Heart (tissue), 3 donors: ENCODE measurements around the genes IZUMO4, AP3D1 and SPPL2B.

- RAMPAGE, long total RNA, 2 experiments, result no peak in any of the 2 experiments
These were observed 8.4 kb downstream of the MOB3A start for GRCh38 chr19:2087538-2088280.

GRCh38 chr19:2096831-2097076, at the start of gene IZUMO4:
Gene IZUMO4, plus strand, starts transcription at chr19:2096915.
- RAMPAGE, long total RNA, 2 experiments, result start-site peak on the plus strand in 1 of 2 experiments, at chr19:2096975-2096987 at its widest, 24 reads per replicate

DNA sequence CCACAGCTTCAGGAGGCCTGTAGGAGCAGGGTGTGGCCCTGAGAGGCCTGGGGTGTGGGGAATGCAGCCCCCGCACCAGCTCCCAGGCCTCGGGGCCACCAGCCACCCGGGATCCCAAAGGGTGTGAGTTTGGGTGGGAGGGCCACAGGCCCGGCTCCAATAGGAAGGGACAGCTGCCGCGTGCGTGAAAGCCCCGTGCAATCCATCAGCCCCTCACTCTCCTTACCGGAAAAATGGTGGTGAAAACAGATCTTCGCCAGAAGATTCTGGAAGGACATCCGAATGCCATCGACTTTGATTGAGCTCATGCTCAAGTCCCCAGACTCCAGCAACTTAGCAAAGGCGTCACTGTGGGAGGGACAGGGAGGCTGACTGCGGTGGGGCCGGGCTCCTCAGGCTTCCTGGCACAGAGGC, 12.2 kb downstream of the IZUMO4 start:
- RAMPAGE, long total RNA, 2 experiments, result no peak in any of the 2 experiments

GRCh38 chr19:2111357-2112145, 14.8 kb downstream of the IZUMO4 start:
- RAMPAGE, long total RNA, 2 experiments, result no peak in any of the 2 experiments

DNA sequence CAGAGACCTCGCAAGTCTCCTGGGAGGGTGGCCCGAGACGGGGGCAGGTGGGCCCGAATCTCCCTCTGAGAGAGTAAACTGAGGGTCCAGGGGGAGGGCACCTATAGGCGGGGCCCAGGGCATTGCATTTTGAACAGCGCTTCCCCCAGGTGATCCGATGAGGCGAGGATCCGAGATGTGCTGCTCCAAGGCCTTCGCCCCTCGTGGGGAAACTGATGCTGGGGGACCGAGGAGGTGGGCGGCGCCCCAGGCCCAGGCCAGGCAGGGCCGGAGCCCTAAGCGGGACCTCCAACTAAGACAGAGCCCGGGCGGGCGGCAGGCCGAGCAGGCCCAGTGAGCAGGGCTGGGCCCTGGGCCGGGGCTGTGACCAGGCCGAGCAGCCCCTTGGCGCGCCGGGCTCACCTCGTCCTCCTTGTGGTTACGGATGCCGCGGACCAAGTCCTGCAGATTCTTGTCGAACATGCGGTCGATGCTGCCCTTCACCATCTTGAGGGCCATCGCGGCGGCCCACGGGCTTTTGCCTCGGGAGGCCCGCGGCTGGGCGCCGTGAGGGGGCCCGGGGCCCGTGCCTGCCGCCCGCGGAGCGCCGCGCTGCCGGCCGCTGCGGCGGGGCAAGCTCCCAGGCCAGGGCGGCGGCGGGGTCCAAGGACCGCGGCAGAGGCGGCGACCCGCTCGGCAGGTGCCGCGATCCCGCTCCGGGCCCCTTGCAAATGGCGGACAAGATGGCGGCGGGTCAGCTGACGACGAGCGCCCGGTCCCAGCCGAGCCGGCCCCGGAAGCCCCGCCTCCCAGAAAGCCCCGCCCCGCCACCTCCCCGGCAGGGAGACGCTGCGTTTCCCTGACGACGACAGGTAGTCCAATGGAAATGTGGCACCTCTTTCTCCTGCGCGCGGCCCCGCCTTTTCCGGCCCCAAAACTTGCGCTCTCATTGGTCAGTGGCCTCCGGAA, at the start of gene AP3D1:
Gene AP3D1 (minus strand): TSS at position 730 of the 948 bp plus-strand sequence.
- RAMPAGE, long total RNA, 2 experiments, result no peak in any of the 2 experiments

DNA sequence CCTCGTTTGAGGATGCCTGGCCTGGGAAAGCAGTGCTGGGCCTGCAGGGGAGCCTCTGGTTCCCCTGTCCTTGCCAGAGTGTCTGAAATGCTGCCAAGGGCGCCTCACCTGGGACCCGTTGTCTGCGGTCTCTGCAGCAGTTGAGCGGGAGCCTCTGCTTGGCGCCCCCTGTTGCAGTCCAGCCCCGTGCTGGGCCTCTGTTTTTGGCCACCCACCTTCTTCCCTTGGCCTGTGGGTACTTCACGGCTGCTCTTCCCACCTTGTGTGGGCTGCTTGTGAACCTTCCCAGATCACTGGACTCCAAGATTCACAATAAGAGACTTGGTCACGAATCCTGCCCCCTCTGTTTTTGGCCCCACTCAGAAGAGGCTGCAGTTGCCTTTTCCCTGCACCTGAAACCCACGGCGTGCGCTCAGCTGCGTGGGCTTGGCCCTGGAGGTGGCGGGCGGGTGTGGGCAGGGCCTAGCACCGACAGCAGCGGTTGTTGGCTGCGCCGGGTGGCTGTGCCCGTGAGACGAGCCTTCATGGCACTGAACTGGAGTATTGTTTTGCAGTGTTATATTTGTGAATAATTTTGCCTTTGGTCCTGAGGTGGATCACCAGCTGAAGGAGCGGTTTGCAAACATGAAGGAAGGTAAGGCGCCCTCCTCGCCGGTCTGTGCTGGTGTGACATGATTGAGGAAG, 33.8 kb downstream of the PLEKHJ1 start:
- RAMPAGE, long total RNA, 2 experiments, result no peak in any of the 2 experiments

DNA sequence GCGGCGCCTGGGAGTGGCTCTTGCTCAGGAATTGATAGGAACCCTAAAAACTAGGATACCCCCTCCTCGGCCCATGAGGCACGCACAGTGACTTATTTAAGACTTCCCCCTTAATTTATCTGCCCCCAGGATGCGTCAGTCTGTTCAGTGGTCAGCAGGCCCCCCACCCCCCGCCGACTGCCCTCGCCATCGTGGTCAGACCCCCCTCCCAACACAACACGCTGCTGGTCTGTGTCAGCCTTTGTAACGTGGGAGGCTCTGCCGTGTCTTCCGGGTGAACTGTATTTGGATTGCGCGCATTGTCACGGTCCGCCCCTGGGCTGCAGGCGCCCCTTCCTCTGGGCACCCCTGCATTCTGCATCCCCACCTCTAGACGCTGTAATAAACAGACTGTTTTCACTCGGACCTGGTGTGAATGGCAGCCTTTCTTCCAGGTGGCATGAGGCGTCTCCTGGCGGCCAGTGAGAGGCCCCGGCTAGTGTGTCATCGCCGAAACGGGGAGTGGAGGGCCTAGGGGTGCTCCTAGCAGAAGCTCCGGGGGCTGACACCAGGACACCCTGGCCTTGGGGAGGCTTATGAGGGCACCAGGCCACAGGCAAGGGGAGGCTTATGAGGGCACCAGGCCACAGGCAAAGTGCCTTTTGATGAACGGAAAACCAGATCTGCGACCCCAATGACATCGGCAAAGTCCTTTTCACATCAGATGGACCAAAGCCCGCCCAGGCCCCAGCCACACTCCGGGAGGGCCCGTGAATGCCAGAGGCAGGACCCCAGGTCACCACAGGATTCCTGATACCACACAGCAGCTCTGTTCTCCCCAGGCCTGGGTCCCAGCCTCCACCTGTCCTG, 3.7 kb downstream of the PLEKHJ1 start:
- RAMPAGE, long total RNA, 2 experiments, result no peak in any of the 2 experiments

DNA sequence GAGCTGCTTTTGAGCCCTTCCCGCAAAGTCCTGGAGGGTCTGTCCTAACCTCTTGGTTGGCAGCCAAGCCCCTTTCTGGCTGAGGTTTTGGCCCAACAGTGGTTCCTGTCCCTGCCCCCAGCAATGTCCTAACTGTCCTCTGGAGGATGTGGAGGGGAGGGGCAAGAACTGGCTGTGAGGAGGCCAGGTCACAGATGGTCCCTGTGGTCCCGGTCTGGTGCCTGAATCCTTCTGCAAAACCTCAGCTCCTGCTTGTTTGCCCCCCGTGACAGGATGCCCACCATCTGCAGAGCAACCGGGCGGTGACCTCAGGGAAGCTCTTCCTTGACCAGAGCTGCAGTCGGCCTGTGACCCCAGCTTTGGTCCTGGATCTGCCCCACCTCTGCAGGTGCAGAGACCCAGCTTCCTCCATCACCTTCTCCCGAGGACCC, 5.9 kb upstream of the PEAK3 start:
- RAMPAGE, long total RNA, 2 experiments, result no peak in any of the 2 experiments

GRCh38 chr19:2328304-2329129, at the start of gene SPPL2B:
Gene SPPL2B, plus strand, starts transcription at chr19:2328684.
- RAMPAGE, long total RNA, 2 experiments, result start-site peak on the minus strand in 2 of 2 experiments, at chr19:2328579-2328591 at its widest, 106 to 462 reads per replicate

DNA sequence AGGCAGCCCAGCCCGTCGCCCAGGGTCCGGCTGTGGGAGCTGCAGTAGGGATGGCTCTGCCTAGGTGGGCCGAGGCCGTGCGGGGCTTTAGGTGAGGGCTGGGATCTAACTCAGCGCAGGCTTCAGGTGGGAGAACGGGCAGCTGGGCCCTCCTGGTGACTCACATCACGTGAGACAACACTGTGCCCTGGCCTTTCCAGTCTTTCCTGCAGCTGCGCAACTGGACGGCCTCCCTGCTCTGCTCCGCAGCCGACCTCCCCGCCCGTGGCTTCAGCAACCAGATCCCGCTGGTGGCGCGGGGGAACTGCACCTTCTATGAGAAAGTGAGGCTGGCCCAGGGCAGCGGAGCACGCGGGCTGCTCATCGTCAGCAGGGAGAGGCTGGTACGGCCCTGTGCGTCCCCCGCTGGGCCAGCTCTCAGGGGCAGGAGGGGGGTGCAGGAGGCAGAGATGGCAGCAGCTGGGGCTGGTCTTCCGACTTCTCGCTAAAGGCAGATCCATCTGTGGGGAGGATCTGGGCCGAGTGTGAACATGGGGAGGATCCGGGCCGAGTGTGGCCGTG, 8.8 kb downstream of the SPPL2B start:
- RAMPAGE, long total RNA, 2 experiments, result no peak in any of the 2 experiments

GRCh38 chr19:2368237-2368631, 8.2 kb downstream of the TMPRSS9 start:
- RAMPAGE, long total RNA, 2 experiments, result no peak in any of the 2 experiments

GRCh38 chr19:2455977-2456506, 717 bp downstream of the LMNB2 start:
- RAMPAGE, long total RNA, 2 experiments, result no peak in any of the 2 experiments

- RAMPAGE, long total RNA, 2 experiments, result no peak in any of the 2 experiments
These were observed 6.4 kb upstream of the LMNB2 start for GRCh38 chr19:2463223-2463468.

DNA sequence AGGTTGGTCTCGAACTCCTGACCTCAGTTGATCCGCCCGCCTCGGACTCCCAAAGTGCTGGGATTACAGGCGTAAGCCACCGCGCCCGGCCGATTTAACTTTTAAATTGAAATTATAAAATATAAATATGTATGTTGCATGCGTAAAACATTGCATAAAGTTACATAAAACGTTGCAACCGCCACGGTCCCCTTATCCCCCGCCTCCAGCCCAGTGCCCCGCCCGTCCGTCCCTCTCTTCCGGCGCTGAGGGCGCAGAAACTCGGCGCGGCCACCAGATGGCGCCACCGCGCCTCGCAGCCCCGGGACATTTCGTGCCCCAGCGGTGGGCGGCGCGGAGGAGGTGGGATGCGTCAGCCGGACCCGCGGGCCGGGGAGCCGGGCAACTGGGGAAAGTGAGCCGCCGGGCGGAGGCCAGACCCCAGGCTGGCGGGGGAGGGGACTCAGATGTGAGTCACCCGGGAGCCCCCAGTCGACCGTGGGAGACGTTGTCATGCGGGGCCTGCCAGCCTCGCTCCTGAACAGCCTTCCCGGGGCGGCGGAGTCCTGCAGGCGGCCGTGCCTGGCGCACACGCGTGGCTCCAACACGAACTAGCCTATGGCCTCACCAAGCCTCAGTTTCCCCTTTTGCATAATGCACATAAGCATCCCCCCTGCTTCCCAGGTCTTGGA, 1.3 kb upstream of the GADD45B start:
- RAMPAGE, long total RNA, 2 experiments, result no peak in any of the 2 experiments

- RAMPAGE, long total RNA, 2 experiments, result no peak in any of the 2 experiments
These were observed 12.8 kb downstream of the GADD45B start for GRCh38 chr19:2488360-2489568.

- RAMPAGE, long total RNA, 2 experiments, result no peak in any of the 2 experiments
These were observed 15.2 kb downstream of the GADD45B start for GRCh38 chr19:2491065-2491649.

DNA sequence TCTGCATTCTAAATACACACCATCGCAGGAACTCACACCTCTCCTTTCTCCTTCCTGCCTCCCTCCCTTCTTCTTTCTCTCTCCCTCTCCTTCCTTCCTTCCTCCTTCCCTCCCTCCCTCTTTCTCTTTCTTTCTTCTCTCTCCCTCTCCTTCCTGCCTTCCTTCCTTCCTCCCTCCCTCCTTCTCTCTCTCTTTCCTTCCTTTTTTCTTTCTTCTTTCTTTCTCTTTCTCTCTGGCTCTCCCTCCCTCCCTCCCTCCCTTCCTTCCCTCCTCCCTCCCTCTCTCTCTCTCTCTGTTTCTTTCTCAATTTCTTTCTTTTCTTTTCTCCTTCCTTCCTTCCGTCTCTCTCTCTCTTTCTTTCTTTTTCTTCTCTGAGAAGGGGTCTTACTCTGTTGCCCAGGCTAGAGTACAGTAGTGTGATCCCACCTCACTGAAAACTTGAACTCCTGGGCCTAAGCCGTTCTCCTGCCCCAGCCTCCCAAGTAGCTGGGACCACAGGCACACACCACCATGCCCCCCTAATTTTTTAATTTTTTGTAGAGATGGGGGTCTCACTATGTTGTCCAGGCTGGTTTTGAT, 64.0 kb downstream of the GADD45B start:
- RAMPAGE, long total RNA, 2 experiments, result no peak in any of the 2 experiments

DNA sequence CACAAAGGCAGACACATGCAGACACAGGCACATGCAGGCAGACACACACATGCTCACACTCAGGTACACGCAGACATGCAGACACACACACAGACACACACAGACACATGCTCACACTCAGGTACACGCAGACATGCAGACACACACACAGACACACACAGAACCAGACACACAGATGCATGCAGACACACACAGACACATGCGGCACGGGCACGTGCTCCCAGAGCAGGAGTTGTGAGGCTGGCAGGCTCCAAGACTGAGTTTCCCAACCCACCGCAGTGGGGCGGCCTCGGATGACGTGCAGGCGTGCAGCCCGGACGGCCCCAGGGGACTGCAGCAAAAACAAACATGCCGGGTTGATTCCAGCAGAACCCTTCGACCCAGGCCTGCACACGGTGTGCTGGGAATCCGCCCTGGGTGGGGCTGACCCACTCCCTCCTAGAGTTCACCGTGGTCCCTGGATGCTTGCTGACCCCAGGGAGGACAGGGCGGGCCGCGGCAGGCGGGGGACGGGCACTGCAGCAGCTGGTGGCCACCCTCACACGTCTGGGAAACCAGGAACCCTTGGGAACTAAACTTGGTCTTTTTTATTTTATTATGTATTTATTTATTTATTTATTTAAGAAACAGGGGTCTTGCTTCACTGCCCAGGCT, 100.1 kb downstream of the GADD45B start:
- RAMPAGE, long total RNA, 2 experiments, result no peak in any of the 2 experiments

DNA sequence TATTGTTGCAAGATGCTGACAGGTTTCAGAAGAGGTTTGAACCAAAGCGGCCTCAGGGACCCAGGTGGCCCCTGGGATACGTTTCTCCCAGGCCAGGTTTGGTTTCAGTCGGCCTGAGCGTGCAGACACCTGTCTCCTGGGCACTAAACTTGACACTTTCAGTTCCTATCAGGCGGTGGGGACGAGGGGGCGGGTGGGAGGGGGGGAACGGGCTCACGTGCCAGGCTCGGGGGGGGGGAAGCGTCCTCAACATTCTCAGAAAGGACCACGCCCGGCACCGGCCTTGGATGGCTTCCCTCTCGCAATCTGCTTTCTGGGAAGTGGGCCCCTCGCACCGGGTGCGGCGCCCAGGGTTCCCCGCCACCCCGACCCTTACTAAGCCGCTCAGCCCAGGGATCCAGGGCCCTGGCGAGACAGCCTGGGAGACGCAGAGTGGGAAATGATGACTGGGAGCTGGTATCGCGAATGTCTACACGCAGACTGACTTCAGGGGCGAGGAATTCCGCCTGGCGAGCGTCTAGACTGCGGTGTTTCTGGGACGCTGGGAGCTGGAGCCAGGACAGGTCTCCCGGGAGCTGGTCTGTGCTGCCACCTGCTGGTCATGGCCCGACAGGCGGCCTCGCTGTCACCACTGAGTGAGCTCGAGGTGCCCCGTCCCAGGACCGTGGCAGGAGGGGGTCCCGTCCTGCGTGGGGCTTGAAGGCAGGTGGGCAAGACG, 91.6 kb downstream of the GNG7 start:
- RAMPAGE, long total RNA, 2 experiments, result no peak in any of the 2 experiments

- RAMPAGE, long total RNA, 2 experiments, result no peak in any of the 2 experiments
These were observed 1.3 kb downstream of the DIRAS1 start for GRCh38 chr19:2719739-2720378.